Smooth muscle cell (in vitro differentiated cells): ENCODE data around the genes TMEM229B and VTI1B.

DNA sequence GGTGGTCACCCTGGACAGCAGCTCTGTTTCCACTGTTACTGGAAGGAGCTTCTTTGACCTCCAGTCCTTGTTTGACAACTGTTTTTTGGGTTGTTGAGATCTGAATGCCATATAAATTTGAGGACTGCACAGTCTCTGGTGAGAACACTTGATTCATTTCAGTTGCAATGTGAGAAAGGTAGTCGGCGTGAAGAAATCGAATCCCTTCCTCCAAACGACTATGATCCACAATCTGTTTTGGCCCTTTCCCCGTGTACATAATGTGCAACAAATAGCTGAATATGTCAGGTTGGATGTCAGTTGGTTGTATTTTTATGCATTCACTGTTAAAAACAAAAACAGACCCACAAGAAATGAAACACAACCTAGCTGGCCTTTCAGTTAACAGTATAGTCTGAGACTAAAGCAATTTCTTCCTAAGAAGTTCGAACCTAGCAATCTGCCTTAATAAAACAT is 15.9 kb downstream of the ZBTB25 start:
- RAMPAGE, long total RNA = no peak

DNA sequence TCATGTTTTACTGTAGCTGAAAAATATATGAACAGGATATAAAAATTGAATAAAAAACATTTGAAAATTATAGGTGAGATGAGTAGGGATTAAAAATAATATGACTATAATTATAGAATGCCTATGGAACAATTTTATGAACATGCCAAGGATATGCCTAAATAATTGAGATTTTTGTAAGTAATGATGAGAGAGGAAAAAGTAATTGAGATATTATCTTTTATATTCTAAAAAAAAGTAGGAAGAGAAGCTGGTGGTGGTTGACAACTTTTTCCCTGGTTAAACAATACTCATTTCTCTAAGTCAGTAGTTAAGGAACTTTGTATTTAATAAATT is 12.8 kb upstream of the HSPA2 start:
- RAMPAGE, long total RNA = no peak

DNA sequence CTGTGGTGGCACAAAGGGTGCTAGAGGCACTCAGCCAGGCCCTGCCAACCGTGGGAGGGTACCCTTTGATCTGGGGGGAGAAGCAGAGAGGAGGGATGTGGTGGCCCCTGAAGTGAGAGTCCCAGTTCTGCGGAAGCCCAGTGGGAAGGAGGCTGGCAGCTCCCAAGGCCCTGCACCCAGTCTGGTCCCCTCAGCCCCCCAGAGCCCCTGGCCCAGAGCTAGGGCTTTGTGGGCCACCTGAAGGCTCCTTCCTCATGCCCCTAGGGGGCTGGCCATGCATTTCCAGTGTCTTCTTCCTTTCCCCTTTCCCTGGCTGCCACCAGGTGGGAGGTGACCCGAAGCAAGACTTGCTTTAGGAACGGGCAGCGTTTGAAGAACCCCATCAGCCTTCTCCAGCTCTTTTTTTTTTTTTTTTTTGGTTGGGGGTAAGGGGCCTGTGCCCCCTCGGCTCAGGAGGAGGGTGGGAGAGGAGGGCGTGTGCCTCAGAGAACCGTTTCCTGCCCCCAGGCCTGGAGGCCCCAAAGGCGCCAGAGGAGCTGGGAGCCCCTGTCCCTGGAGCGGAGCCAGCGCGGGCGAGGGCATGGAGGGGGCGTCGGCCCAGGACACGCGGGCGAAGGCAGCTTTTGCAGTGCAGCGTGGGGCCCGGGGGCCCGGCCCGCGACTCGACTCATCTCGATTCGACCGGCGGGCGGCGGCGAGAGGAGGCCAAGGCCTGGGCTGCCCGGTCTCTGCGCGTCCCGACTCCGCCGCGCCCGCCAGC is 44.5 kb downstream of the PLEKHG3 start:
- RAMPAGE, long total RNA = no peak

DNA sequence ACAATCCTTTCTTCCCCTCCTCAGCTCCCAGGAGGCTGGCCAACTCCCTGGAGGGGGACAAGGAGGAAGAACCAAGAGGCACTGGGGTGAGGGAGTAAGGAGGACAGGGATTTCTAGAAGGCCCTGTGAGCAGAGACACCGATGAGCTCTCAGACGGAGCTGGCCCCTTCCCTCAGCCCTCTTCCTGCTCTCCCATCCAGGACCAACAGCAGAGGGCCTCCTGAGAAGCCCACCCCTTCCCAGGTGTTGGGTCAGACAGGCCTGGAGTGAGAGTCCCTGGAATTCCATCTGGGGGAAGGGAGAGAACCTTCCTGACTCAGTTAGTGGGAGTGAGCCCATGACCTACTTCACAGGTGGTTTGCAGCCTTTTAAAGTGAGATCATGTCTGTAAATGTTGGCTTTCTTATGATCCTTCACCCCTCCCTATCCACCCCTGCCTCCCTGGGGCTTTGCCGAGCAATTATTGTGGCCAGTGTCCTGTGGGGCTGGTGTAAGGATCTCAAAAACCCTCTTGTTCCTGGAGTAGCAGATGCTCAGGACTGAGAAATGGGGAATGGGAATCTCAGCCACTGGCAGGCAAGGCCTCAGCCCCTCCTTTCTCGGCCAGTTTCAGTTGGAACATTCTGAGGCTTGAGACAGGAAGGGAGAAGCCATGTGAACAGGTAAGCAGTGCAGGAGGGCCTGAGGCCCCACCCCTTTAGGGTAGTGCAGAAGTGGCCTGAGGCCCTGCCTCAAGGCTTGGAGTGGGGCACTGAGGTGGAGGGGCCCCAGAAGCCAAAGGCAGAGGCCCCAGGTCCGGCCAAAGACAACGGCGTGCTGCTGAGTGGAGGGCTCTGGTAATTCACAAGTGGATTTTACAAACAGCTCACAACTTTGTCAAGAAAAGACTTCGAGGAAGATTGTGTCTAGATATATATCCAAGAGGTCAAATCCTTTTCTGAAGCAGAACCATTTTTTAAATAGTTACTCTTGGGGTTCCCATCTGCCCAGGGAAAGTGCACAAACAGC is 53.8 kb downstream of the PLEKHG3 start:
- RAMPAGE, long total RNA = no peak

- RAMPAGE, long total RNA = no peak
These were observed 28.6 kb downstream of the MAX start for GRCh38 chr14:65073639-65074154.

GRCh38 chr14:65077886-65078227 is 24.5 kb downstream of the MAX start:
- RAMPAGE, long total RNA = no peak

DNA sequence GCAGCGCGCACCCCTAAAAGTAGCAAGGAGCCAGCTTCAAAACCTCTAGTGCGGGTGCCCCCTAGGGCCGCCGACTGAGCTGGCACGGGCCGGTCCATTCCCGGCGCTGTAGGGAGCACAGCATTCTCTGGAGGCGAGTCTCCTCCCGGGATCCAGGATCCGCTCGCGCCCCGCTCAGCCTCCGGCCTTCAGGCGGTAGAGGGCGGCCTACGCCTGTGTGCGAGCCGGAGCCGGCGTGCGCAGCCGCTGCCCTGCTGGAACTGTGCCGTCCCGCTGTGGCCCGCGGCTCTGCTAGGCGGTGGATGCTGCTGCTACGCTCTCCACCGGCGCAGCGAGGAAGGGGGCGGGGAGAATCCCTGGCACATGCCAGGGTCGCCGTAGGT is 256 bp upstream of the FUT8 start:
- RAMPAGE, long total RNA = start-site peak on the minus strand centred at position 303 of the sequence, 80 bp wide, 29 and 6 reads in 2 replicates

DNA sequence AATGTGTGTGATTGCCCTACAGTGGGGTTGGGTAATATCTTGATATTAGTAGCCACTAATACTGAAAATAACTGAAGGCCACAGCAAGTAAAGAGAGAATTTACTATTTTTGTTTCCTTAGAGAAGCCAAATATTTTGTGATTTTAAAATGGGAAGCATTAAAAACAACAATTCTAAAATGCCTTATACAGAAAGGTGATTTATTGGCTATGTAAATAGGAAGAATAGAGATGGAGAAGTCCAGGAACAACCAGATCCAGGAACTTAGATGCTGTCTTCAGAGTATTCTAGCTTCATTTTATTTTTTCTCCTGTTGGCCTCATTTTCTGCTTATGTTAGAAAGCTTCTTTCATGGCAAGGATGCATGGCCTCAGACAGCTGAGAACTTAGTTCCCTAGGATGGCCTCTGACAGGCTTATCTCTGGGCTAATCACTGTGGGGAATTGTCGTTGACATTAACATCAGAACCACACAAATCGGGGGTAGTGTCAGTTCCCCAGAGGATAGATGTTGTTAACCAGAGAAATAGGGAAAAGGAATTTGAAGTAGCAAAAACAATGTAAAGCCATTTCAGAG is 21.5 kb downstream of the FUT8 start:
- RAMPAGE, long total RNA = no peak

DNA sequence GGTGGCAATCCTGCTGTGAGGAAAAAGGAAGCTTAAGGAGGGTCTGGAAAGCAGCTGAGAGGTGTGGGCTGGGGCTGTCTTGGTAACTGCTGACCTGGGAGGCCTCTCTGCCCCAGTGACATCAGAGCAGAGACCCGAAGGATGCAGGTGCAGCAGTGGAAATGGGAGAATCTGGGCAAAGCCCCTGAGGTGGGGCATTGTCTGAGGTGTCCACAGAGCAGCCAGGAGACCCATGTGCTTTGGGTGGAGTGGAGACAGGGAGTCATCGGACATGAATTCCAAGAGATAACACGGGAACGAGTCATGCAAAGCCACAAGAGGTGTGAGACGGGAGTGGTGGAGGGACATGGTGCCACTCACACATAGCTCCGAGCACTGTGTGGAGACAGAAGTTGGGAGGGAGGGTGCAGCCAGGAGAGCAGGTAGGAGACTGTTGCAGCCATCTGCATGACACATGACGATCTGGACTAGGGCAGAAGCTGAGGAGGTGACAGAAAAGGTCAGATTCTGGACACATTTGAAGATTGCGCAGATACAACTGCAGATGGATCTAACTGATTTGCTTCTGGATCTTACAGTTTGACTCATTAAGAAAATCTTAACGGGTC is 379.6 kb downstream of the FUT8 start:
- RAMPAGE, long total RNA = no peak

- RAMPAGE, long total RNA = no peak
These were observed 515.4 kb downstream of the FUT8 start for GRCh38 chr14:65927880-65928467.

- RAMPAGE, long total RNA = no peak
These were observed 2.9 kb upstream of the CCDC196 start for GRCh38 chr14:66483287-66483653.

- RAMPAGE, long total RNA = no peak
These were observed 73.4 kb upstream of the GARIN2 start for GRCh38 chr14:67115840-67116295.

GRCh38 chr14:67268300-67269045 is 27.2 kb downstream of the PALS1 start:
- RAMPAGE, long total RNA = no peak

- RAMPAGE, long total RNA = no peak
These were observed 19.5 kb downstream of the PLEK2 start for GRCh38 chr14:67392413-67392977.

GRCh38 chr14:67416074-67416767 is 4.3 kb upstream of the PLEK2 start:
- RAMPAGE, long total RNA = no peak

DNA sequence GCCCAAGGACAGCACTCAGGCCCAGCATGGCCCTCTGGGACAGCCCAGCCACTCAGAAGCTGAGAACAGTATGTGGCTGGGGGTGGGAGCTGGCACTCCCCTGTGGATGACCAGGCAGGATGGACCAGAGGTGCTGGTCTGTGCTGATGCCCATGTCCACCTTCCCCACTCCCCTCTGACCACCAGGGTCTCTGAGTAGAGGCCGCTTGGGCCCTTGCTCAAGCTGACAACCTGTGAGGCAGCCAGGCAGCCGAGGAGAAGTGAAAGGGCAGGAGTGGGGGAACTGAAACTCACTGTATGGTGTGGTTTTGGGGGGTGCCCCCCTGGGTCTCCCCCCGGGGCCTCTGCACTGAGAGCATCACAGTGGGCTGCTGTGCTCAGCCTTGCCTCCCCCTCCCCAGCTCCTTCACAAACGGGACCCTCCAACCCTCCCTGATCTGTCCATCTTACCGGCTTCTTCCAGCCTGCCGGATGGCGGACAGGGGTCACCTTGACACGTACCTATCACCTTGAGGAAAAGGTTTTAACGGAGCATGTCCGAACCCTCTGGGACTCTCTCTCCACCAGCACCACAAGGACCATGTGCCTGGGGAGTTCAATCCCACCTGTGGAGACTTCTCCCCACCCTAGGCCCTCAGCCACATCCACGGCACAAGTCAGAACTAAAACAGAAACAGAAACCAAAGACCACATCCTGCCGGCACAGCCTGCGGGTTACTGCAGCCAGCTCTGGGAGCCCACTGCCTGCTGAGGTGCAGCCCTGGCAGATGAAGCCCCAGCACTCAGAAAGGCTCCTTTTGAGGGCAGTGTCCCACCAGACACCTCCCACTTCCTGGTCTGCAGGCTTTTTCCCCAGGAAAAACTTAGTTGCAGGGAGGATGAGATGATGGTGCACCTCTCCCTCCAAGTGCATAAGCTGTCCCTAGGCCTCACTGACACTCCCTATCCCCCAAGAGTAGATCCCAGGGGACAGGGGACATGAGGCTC is at the start of gene TMEM229B:
TSS of gene TMEM229B (minus strand) at position 664 of the 987 bp plus-strand sequence.
- RAMPAGE, long total RNA = no peak

DNA sequence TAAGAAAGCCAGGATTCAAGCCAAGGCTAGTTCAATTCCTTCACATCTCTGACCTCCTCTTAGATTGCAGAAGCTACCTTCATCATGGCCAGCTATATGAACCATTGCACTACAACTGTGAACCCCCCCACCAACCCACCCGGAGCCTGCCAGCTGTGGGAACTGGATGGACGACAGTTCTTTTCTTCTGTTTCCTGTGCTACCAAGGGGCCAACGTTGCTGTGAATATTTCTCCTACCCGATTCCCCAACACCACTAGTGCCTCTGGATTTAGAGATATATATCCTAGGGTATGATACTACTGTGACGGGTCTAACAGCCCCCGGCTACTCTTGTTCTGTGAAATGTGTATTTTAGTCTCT is 13.1 kb downstream of the PIGH start:
- RAMPAGE, long total RNA = no peak

GRCh38 chr14:67622628-67623560 is 3.2 kb downstream of the ARG2 start:
- RAMPAGE, long total RNA = no peak

DNA sequence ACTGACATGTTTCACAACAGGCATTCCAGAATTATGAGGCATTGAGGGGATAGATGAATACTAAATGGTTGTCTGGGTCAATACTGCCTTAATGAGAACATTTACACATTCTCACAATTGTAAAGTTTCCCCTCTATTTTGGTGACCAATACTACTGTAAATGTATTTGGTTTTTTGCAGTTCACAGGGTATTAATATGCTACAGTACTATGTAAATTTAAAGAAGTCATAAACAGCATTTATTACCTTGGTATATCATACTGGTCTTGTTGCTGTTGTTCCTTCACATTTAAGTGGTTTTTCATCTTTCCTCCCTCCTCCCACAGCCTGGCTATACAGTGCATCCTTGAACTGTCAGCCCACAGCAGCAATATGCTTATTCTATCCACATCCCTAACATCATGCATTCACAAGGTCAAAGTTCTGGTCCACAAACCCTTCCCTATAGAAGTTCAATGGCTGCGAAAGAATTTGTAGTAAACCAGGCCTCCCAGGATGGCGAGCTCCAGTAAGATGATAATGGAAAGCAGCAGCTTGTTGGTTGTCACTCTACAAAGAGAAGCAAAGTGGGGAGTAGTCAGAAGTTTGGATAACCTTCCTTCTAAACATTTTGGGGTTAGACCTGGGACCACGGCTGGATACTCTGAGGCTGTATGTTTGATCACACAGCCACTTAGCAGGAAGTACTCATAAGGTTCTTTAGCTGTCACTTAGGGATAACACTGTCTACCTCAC is 23.3 kb downstream of the VTI1B start:
- RAMPAGE, long total RNA = no peak

DNA sequence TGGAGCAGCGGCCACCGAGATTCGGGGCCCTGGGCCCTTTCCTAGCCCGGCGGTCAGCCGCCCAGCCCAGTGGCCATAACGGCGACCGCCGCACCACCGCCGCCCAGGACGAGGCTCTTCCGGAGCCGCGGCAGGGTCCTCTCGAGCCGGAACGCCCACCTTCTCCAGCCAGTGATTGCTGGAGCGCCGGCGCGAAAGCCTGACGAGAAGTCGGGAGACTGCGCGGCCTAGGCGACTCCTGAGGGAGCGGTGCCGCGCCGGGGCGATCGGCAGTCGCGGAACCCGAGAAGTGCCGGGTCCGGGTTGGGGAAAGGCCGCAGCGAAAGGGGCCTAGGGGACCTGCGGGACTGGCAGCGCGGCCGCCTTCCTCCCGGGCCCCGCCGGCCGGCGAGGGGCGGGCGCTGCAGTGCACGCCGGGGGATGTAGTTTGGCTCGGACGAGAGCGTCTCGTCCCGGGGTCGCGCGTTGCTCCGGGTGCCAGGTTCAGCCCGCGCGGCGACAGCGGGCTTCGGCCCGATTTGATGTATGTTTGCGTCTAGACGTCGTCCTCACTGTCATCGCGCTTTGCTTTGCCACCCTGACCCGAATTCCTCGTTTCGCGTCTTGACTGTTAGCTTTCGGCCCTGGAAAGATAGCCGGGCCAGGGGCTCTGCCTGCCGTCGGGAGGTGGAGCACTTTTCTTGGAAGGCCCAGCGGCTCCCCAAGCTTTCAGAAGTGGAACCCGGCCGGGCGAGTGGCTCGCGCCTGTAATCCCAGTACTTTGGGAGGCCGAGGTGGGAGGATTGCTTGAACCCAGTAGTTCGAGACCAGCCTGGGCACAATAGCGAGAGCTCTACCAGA is at the start of gene VTI1B:
TSS of gene VTI1B (minus strand) at position 129 of the 840 bp plus-strand sequence.
- RAMPAGE, long total RNA = start-site peak on the minus strand centred at position 111 of the sequence, 44 bp wide, 1,797 and 1,426 reads in 2 replicates